ENCODE results near the gene NIPSNAP3A.

DNA sequence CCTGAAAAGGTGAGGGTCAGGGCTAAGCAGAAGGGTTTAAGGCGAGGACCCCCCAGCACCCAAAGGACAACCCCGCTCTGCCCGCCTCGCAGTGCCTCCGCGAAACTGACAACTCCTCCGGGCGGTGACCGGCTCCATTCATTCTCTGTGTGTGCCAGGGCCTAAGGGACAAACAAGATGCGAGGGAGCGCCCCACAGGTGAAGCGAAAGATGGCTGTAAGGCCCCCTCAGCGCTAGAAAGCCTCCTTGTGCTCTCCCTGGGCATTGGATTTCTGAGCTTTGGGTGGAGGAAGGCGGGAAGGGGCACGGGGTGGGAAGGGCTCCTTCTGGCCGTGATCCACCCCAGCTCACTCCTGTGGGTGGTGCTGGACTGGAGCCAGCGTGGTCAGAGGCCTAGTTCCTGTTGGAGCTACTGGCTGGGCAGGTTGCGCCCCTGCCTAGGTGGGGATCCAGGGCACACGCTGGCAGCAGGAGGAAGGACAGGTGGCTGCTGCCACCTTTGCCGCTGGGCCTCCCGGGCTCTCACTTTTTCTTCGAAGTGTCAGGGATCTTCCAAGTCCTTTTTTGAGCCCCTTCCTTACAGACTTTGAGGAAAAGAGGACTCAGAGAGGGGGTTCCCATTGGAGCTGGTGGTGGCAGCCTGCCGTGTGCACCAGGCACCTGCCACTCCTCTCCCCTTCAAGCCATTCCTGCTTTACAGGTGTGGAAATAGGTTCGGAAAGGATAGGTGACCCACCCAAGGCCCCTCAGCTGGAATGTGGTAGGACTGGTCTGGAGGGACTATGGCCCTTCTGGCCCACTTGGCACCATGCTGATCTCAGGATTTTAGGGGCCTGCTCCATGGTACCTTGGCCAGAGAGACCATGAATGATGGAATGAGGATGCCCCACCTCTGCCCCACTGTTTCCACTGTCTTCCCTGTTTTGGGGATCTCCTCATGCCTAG is 1.1 kb downstream of the GALNT12 start:
- PRO-cap = no peak
- RAMPAGE, long total RNA, 2 experiments = no peak in any of the 2 experiments

- PRO-cap = no peak
- RAMPAGE, long total RNA, 2 experiments = no peak in any of the 2 experiments
These were observed 27.1 kb upstream of the COL15A1 start for GRCh38 chr9:98916489-98917074.

DNA sequence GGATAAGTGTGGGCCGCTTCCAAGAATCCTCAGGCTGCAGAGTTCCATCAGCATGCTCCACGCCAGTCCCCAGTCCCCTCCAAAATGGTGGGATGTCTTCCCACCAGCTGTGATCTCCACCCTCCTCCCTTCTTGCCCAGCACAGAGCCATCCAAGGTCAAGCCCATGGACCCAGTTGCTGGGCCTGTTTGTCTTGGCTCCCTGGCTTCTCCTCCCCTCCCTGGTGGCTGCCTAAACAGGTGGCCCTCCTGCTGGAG is 33.4 kb downstream of the COL15A1 start:
- PRO-cap = no peak
- RAMPAGE, long total RNA, 2 experiments = no peak in any of the 2 experiments

- PRO-cap = no peak
- RAMPAGE, long total RNA, 2 experiments = no peak in any of the 2 experiments
These were observed 54.9 kb downstream of the COL15A1 start for GRCh38 chr9:98998243-98999362.

DNA sequence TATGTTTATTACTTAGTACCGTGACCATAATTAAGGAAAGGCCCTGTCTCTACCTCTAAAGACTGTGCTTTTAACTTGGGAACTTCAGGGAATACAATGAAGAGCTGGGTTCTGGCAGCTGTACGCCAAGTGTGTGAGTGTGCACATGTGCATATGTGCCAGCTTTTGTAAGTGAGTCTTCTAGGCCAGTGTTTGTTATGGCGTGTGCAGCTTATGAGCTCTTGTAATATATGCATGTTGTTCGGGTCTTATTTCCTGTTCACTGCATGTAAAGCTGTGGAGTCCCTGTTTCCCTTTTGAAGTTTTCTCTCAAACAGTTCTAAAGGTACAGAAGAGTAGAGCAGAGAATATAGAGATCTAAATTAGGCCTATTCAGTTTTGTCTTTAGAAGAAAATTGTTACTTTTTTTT is 30.5 kb downstream of the TGFBR1 start:
- PRO-cap = no peak
- RAMPAGE, long total RNA, 2 experiments = no peak in any of the 2 experiments

DNA sequence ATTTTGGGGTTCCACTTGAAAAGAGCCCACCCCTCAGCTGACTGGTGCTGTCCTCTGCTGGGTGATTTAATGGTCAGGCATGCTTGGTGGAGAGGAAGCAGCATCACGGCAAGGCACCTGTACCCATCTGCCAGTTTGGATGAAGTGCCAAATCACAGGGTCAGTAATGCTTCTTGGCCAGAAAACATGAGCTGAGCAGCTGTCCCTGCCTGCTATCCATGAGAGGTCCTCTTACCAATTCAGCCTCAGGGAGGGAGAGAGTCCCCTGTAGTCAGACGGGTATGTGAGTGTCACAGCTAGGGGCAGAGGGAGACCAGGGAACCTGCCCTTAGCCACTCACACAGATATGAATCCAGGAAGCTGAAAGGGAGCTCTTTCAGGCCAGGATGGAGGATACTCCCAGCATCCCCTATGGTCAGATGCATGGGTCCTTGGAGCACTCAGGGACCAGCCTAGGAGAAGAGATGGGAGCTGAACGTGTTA is 138.0 kb downstream of the SEC61B start:
- PRO-cap = no peak
- RAMPAGE, long total RNA, 2 experiments = no peak in any of the 2 experiments

GRCh38 chr9:99590767-99591402 is 230.8 kb upstream of the NR4A3 start:
- PRO-cap = no peak
- RAMPAGE, long total RNA, 2 experiments = no peak in any of the 2 experiments

- PRO-cap = unidirectional peak, minus-strand start at chr9:99824238
- RAMPAGE, long total RNA, 2 experiments = no peak in any of the 2 experiments
These were observed 2.2 kb downstream of the NR4A3 start for GRCh38 chr9:99823654-99824552.

GRCh38 chr9:99829479-99829716 is 7.7 kb downstream of the NR4A3 start:
- PRO-cap = no peak
- RAMPAGE, long total RNA, 2 experiments = no peak in any of the 2 experiments

- PRO-cap = unidirectional peak, plus-strand start at chr9:100098378
- RAMPAGE, long total RNA, 2 experiments = no peak in any of the 2 experiments
These were observed 745 bp downstream of the ERP44 start for GRCh38 chr9:100097772-100098737.

- PRO-cap = no peak
- RAMPAGE, long total RNA, 2 experiments = no peak in any of the 2 experiments
These were observed 22.4 kb downstream of the BAAT start for GRCh38 chr9:101362200-101363084.

DNA sequence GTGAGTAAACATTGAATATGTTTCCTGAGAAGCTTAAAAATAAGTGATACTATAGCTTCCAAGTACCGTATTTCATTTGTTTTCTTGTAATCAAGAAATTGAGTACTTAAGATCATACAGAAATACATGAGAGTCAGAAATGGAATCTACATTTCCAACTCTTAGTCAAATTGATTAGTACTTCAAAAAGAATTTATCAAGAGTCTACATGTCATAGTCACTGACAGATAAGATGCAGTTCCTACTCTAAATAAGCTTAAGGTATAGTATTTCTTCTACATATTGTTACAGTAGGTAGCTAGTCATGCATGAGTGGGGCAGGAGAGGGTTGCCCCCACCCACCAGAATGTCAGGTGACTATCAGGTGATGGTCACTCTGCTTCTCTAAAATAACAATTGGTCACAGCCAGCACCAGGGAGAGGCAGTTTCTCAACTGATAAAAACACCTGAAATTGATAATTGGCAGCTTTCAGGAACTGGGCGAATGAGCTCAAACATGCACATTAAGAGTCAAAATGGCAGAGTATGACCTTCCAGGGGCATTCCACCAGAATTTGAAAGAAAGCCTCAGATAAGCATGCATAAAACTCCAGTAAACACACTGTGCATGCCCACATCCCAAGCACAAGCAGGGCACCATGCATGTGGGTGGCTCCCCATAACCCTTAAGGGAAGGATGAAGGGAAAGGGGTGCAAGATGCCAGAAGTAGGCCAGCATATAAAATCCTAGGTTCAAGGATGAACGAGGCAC is 2.8 kb downstream of the BAAT start:
- PRO-cap = no peak
- RAMPAGE, long total RNA, 2 experiments = no peak in any of the 2 experiments

GRCh38 chr9:101479270-101480086 is 7.5 kb downstream of the PGAP4 start:
- PRO-cap = unidirectional peak, minus-strand start at chr9:101479798; unidirectional peak, minus-strand start at chr9:101479849
- RAMPAGE, long total RNA, 2 experiments = no peak in any of the 2 experiments

GRCh38 chr9:104747327-104748627 is at the start of gene NIPSNAP3A:
Gene NIPSNAP3A, plus strand, starts transcription at chr9:104747683.
- PRO-cap = bidirectional peak, plus-strand start at chr9:104747737, minus-strand start at chr9:104747655; bidirectional peak, plus-strand start at chr9:104748274, minus-strand start at chr9:104748220
- RAMPAGE, long total RNA, 2 experiments = start-site peak on the plus strand in 2 of 2 experiments, at chr9:104747697-104747971 at its widest, 5 to 308 reads per replicate

- PRO-cap = no peak
- RAMPAGE, long total RNA, 2 experiments = no peak in any of the 2 experiments
These were observed 40.6 kb downstream of the NIPSNAP3B start for GRCh38 chr9:104804349-104805092.

DNA sequence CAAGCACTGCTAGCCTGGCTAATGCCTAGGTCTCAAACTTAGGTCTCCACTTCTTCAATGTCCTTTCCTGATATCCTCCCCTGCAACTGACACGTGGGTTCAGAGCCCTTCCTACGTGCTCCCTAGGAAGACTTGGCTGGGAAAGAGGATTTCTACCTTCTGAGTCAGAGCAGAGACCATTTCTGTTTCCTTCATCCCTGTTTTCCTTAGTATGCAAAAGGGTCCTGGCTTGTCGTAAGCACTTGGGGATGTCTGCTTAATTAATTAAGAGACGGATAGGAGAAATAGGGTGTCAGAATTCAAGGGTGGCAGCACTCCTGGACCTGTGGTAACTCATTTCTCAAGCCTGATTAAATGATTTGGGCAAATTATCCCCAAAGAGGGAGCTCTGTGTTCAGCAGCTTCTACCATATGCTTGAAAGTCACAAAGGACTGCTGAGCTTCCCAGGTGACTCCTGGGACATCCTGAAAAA is 20.7 kb downstream of the ABCA1 start:
- PRO-cap = no peak
- RAMPAGE, long total RNA, 2 experiments = start-site peak on the minus strand in 1 of 2 experiments, centred at positions 82 to 280 of the sequence, 5 reads per replicate

GRCh38 chr9:104919689-104920500 is 8.1 kb downstream of the ABCA1 start:
- PRO-cap = no peak
- RAMPAGE, long total RNA, 2 experiments = start-site peak on the minus strand in 1 of 2 experiments, at chr9:104920026-104920161 at its widest, 11 reads per replicate

DNA sequence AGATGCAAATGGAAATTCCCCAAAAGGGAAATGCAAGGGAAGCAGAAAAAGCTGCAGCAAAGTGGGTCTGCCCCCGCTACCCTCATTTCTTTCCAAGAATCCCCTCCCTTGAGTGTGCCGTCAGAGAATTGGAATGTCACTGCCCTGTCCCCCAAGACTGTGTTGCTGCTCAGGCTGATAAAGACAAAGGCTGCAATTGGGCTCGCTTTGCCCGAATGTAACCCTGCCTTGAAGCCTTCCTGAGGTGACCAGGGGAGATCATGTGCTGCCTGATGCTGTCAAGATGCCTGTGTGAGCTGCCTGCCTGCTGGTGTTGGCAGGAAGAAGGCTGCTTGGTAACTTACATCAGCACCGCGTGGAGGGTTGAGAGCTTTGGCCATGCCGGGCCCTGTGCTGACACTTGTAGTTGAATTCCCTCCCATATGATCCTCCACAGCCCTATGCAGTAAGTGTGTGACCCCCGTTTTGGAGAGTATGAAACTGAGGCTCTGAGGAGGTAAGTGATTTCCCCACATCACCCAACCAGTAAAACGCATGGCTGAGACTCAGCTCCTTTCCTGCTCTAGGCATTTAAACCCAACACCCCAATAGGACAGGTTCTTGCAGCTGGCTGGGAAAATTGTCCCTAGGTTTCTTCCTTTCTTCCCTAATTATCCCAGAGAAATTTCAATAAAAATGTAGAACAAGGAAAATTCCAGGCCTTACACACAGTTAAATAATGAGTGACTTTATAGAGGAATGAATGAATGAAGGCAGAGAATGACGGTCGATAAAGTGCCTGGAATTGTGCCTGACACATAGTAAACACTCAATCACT is 65.8 kb upstream of the ABCA1 start:
- PRO-cap = bidirectional peak, plus-strand start at position 348 of the sequence, minus-strand start at position 135 of the sequence
- RAMPAGE, long total RNA, 2 experiments = no peak in any of the 2 experiments

GRCh38 chr9:105053093-105053728 is 125.3 kb upstream of the ABCA1 start:
- PRO-cap = no peak
- RAMPAGE, long total RNA, 2 experiments = no peak in any of the 2 experiments

GRCh38 chr9:105216259-105216727 is 28.2 kb upstream of the SLC44A1 start:
- PRO-cap = no peak
- RAMPAGE, long total RNA, 2 experiments = no peak in any of the 2 experiments